Right ventricle myocardium (tissue), 1 donor: ENCODE data around the genes CDV3, TF and AMOTL2.

DNA sequence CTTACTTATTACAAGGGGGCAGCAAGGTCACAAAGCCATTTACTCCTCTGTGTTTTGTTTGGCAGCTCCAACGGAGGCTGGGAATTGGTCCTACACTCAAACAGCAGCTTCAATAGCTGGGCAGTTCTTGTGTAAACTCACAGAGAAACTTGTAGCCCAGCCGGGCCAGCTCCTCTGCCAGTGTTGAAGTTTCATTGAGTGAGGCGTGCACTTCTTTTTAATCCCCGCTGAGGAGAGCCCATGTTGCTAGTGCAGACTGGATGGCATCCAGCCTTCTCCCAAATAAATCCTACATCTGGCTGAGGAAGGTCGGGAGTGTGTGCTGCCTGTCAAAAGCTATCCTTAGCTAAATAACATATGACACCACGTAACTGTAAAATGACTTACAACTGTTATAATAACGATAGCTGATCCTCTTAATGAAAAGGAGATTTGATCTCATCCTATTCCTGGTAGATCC lies 59.6 kb downstream of the BFSP2 start:
- PRO-cap, 2 experiments, result no peak in any of the 2 experiments

DNA sequence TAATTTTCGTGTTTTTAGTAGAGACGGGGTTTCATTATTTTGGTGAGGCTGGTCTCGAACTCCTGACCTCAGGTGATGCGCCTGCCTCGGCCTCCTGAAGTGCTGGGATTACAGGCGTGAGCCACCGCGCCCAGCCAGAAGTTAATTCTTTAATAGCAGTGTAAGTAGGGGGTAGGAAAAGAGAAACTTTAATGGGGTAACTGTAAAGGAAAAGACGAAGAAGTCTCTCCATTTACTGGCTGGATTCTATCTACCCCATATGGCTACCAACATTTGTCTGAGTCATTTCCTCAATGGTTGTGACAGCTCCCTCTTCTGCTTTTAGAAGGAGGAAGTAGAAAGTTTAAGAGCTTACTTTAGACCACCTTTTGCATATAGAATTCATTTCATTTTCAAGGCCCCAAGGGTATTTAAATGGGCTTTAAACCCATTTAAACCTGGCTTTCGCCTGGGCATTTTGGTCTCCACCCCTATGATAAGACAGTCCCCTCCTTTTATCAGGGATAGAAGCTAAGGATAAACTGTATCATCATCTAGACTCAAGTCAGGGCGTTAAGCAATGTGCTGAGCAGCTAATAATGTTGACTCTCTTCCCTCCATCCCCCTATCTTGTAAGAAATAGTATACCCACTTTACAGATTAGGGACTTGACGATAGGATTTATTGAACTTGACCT lies 1.1 kb upstream of the CDV3 start:
- PRO-cap, 2 experiments, result no peak in any of the 2 experiments

- PRO-cap, 2 experiments, result peak in 2 of 2 experiments; most common plus-strand start chr3:133573714 (in 2); most common minus-strand start chr3:133573826 (in 2)
Measured at GRCh38 chr3:133573423-133574108, at the start of gene CDV3. Gene CDV3 (plus strand): TSS chr3:133573686.

- PRO-cap, 2 experiments, result peak in 2 of 2 experiments; most common plus-strand start chr3:133574418 (in 1); most common minus-strand start chr3:133574280 (in 2)
Measured at GRCh38 chr3:133574109-133574814, 776 bp downstream of the CDV3 start.

GRCh38 chr3:133588891-133589493 lies 15.5 kb downstream of the CDV3 start:
- PRO-cap, 2 experiments, result no peak in any of the 2 experiments

DNA sequence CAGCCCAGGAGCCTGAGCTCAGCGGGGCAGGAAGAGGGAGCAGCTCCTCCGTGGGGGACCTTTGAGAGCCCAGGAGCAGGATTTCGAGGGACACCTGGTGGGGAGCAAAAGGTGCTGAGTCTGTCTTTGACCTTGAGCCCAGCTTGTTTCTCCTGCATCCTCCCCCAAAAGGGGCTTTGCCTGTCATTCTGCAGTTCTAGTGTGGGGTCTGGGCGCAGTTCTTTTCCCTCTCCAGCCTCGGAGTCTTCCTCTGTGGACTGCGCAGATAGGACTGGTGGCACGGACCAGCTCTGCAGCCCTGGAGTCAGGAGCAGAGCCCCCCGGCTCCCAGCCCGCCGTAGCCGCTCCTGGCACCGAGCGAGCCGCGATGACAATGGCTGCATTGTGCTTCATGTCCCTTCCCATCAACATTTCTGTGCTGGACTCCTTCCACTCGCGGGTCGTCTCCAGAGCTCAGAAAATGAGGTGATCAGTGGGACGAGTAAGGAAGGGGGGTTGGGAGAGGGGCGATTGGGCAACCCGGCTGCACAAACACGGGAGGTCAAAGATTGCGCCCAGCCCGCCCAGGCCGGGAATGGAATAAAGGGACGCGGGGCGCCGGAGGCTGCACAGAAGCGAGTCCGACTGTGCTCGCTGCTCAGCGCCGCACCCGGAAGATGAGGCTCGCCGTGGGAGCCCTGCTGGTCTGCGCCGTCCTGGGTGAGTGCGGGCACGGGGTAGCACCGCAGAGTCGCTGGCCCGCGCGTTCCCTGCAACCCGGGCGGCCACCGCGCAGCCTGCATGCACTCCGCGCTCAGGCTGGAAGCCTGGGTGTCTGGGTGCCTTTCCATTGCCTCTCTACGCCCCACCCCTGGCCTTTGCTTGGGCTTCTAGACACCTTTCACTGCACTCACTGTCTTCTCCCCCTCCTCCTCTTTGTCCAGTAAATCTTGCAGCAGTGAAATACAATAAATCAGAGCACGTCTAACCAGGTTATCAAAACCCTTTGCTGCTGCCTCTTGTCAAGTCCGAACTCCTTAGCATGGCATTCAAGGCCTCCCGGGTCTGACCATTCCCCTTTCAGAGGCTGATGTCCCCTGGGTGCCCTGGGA lies at the start of gene TF:
TSS of gene TF (plus strand) at position 609 of the 1,091 bp plus-strand sequence.
- PRO-cap, 2 experiments, result no peak in any of the 2 experiments

DNA sequence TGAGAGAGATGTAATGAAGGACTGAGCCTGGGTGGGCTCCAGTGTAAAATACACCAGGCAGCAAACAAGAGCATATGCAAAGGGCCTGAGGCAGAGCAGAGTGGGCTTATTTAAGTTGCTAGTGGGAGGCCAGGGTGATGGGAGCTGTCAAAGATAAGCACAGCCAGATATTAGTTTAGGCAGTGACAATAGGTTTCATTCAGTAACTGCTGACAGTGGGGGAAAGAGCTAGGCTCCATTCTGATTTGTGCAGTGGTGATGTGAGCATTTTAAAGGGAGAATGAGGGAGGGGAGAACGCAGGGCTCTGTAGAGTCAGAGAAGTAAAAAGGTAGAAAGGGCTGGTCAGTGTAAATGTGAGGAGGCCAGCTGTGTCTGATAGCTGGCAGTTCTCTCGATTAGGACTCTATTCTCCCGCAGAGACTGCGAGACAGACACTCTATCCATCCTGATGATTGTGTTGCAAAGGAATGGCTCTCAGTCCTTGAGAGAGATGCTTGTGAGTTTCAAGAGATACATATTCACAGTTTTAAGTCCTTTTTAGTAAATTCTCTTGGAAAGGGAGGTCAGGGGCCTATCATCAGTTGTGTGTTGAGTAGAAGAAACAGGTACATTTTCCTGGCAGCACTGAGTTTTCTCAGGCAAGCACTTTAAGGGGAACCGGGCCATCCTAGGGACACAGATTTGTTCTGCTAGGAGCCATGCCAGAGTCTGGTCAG lies 3.6 kb downstream of the TF start:
- PRO-cap, 2 experiments, result no peak in any of the 2 experiments

- PRO-cap, 2 experiments, result no peak in any of the 2 experiments
Measured at GRCh38 chr3:133933984-133934886, 38.6 kb upstream of the RAB6B start.

DNA sequence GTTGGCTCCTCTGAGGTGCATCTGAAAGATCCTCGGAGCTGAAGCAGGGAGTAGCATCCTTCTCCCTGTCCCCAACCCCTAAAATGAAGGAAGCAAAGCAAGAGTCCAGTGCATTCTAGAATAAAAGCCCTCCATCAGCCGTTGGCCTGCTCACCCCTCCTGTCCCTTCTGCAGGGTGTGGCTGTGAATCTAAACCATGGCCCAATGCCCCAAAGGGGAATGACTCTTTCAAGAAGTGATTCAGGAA lies 38.6 kb downstream of the SLCO2A1 start:
- PRO-cap, 2 experiments, result no peak in any of the 2 experiments

DNA sequence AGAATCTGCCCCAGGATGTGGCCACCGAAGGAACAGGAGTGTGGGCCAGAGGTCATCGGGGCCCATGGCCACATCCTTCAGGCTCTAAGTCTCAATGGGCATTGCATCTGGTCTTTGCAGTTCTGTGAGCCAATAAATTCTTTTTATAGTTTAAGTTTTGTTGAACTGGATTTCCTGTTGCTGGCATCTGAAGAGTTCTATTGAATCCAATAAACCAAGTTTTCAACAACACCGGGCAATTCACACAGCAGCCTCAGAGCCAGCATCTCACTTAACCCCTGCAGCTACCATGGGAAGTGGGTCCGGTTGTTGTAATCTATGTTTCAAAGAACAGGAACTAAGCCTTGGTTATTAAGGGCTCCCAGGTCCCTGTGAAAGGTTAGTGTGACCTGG lies 10.1 kb upstream of the SLCO2A1 start:
- PRO-cap, 2 experiments, result no peak in any of the 2 experiments

GRCh38 chr3:134373474-134373958 lies 731 bp downstream of the AMOTL2 start:
- PRO-cap, 2 experiments, result peak in 2 of 2 experiments; most common plus-strand start chr3:134373882 (in 2); most common minus-strand start chr3:134373727 (in 2)

DNA sequence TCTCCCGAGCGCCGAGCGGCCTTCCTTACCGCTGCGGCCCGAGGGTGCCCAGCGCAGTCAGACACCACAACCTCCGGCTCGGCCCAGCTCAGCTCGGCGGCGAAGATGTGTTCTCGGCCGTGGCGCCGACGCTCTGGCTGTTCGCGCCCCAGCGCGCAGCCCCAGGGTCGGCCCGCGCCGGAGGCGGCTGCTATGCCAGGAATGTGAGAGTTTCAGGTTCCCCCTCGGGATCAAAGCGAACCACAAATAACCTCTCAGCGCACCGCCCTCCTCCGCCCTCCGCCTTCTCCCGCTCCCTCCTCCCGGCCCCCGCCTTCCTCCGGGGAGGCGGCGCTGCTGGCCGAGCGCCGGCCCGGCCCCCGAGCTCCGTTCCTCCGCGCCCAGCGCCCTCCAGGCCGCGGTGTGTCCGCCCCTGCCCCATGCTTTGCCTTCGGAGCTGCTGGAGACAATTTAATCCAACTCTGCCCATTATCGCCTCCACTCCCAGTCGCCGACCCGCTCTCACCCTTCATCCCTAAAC lies at the start of gene AMOTL2:
TSS of gene AMOTL2 (minus strand) at position 135 of the 520 bp plus-strand sequence.
- PRO-cap, 2 experiments, result peak in 2 of 2 experiments; most common plus-strand start position 369 of the sequence (in 2); most common minus-strand start position 135 of the sequence (in 2)

DNA sequence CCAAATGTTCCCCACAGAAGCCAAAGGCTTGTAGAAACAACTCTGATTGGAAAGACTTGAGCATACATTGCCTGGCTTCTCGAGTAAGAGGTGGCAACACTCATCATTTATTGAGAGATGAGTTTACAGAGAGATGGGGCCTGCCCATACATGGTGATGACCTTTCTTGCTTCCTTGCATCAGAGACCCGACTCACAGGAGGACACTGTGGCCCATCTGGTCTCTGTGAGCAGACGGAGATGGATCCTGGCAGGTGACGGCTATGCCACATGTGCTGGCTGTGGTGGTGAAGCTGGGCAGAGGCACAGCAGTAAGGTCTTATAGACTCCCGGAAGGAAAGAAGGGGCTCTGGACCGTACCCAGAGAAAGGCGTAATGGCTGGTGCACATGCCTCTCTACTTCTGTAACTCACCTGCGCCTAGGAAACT lies 44.5 kb upstream of the KY start:
- PRO-cap, 2 experiments, result no peak in any of the 2 experiments

- PRO-cap, 2 experiments, result no peak in any of the 2 experiments
Measured at GRCh38 chr3:134852988-134853475, 58.0 kb downstream of the EPHB1 start.

GRCh38 chr3:134874723-134875279 lies 79.7 kb downstream of the EPHB1 start:
- PRO-cap, 2 experiments, result no peak in any of the 2 experiments

DNA sequence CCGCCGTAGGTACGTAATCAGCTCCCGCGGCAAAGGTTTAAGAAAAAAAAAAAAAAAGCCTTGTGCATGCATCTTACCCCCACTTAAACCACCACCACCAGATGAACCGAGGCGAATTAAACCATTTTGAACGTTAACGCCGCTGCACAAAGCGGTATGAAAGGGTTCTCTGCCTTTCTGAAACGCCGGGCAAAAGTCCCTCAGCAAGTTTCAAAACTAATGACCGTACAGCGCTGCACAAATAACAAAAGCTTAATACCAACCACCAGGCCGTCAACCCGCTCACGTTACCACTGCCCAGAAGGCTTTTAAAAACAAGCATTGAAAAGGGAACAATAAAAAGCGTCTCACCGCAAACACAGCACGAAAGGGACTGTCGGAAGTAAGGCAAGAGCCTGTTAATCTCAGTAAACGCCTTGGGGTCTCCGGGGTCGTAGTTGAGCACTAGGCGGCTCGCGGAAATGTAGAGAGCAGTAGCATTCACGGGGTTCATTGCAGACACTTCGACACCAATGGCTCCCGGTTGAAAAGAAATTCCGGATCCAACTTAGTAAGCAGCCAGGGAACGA lies 1.4 kb downstream of the MSL2 start:
- PRO-cap, 2 experiments, result no peak in any of the 2 experiments

GRCh38 chr3:136648632-136649398 lies 103.4 kb downstream of the STAG1 start:
- PRO-cap, 2 experiments, result no peak in any of the 2 experiments

- PRO-cap, 2 experiments, result no peak in any of the 2 experiments
Measured at GRCh38 chr3:137771771-137772177, 7.7 kb downstream of the SOX14 start.

DNA sequence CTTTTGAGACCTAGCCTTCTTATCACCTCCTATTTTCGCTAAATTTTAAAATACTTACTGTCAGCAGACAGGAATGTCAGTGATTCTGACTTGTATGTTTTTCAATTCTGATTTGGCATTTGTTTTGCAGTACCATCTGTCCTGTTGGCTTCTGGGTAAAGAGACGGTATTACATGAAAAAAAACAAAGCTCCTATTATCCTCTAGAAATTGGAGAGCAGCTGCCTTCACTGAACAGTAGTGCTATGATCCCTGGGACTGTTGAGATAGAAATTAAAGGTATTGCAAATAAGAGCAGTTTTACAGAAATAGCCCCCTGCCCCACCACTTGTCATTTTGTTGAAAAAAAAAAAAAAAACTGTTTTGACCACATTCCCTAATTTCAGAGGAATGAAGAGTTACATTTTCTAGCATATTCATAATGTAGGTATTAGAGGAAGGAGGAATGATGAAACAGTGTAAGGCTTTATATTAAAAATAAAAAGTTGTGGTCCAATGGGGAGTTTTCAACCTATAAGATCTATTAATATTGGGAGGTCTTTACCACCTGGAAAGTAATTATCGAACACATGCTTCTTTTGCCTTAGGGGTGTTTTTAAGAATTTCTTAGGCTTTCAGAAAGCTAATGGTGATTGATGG lies 8.5 kb downstream of the ARMC8 start:
- PRO-cap, 2 experiments, result no peak in any of the 2 experiments

DNA sequence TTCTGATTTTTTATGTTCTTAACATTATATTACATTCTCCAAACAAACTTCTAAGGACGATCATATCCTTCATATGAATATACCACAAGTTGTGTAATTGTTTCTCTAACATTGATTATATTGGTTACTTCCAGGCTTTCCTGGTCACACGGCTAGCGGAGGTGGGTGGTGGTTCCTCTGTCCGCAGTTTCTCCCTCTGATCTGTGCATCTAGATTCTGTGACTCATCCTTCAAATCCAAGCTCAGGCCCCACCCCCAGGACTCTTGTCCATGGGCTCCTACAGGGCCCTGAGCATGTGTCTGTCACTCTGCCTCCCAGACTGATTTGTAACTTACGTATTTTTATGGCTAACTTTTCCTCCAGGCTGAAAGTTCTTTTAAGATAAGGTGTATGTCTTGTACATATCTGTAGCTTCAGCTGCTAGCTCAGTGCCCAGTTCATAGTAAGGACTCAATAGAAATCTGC lies 7.9 kb downstream of the ESYT3 start:
- PRO-cap, 2 experiments, result no peak in any of the 2 experiments